A172 (cell line): ENCODE measurements around the genes DSCAML1, IL10RA and SMIM35.

GRCh38 chr11:117200333-117200637 lies 1.1 kb downstream of the TAGLN start:
- RAMPAGE, long total RNA = no peak

DNA sequence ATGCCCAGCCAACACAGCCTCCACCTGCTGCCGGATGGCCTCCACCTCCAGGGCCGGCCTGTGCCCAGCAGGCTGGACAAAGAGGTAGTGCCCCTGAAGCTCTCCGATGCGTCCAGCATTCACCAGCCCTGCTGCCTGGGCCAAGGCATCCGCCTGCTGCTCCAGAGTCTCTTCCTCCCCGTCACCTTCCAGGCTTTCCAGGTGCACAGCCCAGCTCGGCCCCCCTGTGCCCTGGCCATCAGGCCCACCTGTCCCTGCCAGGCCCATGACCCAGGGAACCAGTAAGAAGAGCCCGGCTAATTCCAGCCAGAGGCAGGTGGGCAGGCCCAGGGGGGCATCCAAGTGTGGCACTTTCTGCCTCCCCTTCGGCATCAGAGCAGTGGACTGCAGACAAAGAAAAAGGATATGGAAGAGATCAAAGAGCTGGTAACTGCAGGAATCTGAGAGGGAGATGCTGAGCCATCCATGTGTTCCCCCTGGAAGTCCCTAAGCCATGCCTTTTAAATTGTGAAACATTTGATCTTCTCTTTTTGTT lies 2.3 kb downstream of the PCSK7 start:
- RAMPAGE, long total RNA = no peak

GRCh38 chr11:117796591-117797531 lies at the start of gene DSCAML1:
TSS of gene DSCAML1 (minus strand) at chr11:117797216.
- RAMPAGE, long total RNA = no peak

DNA sequence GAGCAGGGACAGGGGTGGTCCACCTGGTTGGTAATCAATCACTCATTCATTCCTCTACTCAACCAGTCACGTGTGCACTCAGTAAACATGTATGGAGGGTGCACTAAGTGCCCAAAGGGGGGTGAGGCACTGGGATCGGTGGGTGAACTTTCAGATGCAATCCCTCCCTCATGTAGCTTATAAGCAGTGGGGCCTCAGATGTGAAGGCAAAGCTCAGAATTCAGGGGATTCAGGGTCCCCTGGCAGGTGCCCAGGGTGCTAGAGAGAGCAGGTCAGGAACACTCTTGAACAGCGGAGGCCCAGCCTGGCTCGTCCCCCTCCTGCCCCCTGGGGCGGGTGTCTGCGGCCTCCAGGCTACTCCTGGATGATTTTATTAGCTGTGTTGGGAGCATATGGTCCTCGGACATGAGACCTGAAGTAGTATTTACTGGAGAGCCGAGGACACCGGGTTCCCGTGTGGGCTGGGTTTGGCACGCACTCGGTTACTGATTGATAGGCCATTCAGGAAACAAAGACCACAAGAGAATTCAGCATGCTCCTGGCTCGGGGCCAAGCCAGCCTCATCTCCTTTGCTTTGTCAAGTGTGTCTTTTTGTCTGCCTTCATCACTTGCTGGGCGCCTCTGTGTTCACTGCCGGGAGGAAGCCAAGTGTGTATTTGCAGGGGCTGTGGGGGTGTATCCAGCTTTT lies 9.9 kb downstream of the FXYD2 start:
- RAMPAGE, long total RNA = no peak

- RAMPAGE, long total RNA = no peak
Measured at GRCh38 chr11:117817930-117818655, 6.5 kb downstream of the FXYD2 start.

- RAMPAGE, long total RNA = no peak
Measured at GRCh38 chr11:117907105-117907879, 21.9 kb downstream of the TMPRSS13 start.

DNA sequence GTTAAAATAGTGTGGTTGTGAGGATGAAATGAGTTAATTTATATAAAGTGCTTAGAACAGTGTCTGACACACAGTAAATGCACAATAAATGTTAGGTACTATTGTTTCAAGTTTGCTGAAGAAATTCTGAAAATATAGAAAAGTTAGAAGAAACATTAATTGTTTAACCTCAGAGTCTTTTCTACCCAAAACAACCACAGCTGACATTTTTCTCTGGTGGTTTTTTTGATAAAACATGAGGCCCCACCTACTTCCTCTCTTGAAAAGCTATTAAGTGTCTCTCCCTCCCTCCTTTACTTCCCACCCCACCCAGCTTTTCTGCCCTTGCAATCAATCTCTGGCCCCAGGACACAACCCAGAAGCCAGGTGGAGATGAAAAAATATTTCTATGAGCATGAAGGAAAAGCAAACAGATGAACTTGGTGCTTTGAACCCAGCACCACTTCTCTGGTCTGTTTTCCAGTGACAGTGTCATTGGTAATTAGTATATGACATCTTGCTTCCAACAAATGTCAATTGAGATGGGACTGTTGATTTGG lies 23.8 kb upstream of the TMPRSS13 start:
- RAMPAGE, long total RNA = no peak

DNA sequence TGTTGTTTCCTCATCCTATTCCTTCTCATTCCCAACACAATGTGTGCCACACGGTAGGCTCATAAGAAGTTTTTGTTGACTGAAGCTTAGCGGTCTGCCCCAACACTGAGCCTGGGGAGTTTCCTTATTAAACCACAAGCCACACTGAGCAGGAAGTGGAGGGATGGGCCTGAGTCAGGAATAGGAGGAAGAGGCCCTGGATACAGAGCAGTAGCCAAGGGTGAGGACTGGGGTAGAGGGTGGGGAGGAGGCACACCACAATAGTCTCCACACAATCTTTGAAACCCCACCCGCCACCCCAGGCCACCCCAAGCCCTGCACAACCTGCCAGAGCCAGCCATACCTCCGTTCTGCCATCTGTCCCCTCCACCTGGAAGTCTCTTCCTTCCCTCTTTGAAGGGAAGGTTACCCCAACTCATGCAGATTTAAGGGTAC lies 15.5 kb upstream of the IL10RA start:
- RAMPAGE, long total RNA = no peak

DNA sequence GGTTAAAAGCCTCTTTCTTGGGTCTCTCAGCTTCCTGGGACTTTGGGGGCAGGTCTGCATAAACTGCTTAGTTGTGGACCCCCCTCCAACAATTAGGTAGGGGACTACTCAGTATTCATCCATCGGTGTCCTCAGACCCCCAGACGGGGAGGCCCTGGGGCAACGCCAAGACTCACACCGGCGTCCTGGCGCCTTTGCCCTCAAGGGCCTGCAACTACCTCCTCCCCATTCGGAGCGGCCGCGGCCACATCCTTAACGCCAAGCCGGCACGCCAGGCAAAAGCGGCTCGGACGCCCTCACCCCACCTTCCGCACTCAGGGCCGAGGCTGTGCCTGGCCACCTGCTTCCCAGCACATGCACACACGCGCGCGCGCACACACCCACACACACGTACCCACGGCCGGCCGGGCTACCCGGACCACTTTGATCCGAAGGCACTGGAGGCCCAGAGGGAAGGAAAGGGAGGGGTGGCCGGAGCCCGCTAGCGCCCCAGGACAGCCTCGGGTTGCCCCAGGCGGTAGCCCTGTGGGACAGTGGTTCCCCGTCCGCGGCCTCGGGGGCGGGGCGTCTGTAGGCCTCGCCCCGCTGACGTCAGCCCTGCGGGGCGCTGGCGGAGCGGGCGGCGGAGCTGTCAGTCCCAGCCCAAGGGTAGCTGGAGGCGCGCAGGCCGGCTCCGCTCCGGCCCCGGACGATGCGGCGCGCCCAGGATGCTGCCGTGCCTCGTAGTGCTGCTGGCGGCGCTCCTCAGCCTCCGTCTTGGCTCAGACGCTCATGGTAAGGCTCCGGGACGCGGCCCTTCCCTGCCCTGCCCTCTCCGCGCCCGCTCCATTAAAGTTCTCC lies at the start of gene IL10RA:
Gene IL10RA (plus strand): TSS at position 634 of the 840 bp plus-strand sequence.
- RAMPAGE, long total RNA = no peak

- RAMPAGE, long total RNA = no peak
Measured at GRCh38 chr11:117989022-117989347, 2.8 kb downstream of the IL10RA start.

GRCh38 chr11:118006076-118006514 lies 19.9 kb downstream of the IL10RA start:
- RAMPAGE, long total RNA = no peak

- RAMPAGE, long total RNA = no peak
Measured at GRCh38 chr11:118007534-118008051, 21.4 kb downstream of the IL10RA start.

GRCh38 chr11:118086819-118087250 lies at the start of gene SMIM35:
TSS of gene SMIM35 (minus strand) at chr11:118086963.
- RAMPAGE, long total RNA = no peak

DNA sequence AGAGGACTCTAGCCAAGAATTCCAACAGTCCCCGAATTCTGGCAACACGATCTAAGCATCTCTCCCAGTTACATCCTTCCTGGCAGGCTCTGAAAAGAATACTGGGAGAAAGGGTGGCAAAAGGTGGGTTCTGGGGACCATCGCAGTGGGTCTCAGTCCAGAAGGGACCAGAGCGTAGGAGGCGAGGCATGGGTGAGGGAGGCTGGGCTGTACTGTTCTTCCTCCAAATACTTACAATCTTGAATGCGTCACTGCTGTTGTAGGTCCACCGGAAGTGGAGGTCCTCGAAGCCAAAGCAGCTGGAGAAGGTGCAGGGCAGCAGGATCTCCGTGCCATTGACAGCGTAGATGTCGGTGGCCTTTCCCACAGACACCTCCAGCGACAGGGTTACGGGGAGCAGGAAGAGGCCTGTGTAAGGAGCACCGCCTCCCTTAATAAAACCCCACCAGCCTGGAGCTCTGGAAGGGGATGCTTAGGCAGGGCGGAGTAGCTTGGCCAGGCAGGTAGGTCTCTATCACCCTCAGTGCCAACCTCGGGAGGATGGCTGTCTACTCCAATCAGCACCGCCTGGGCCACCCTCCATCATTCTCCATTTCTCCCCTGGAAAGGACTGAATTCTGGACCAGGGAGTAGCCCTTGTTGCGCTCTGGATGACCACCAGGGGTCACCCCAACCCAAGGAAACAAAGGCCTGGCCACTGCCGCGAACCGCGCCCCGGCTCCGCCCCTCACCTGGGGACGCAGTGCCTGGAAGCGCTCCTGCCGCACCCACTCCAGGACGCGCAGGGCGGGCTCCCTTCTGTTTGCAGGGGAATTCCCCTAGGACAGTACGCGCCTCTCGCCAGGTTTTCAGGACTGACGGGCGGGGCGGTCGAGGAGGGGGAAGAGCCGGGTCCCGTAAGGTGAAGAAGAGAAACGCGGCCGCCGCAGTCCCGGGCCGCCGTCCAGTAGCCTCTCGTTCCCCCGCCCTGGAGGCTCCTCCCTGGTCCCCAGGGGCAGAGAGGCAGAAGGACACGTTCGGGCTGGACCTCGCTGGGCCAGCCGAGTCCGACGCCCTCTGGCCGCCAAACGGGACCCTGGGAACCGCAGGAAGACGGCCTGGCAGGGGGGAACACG lies 7.4 kb downstream of the SCN4B start:
- RAMPAGE, long total RNA = no peak

- RAMPAGE, long total RNA = no peak
Measured at GRCh38 chr11:118156186-118156803, 3.7 kb upstream of the SCN4B start.

GRCh38 chr11:118215163-118215721 lies 9.6 kb downstream of the JAML start:
- RAMPAGE, long total RNA = no peak

- RAMPAGE, long total RNA = no peak
Measured at GRCh38 chr11:118231301-118231900, 6.6 kb upstream of the JAML start.

- RAMPAGE, long total RNA = no peak
Measured at GRCh38 chr11:118434988-118435834, 1.1 kb upstream of the KMT2A start.

DNA sequence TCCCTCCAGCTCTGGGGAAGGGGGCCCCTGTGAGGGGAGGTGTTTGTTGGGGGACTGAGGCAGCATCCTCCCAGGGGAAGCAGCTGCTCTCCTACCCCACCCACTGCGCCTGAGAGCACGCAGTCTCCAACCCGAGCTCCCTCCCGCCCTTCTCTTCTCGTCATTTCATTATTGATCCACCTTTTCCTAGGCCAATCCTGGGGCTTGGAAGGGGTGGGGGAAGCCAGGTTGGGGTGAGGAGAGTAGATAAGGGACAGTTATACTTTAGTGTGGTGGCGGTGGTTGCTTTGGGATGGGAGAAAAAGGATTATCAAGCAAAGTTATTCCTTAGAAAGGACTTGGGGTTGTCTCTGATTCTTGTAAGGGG lies 1.6 kb downstream of the KMT2A start:
- RAMPAGE, long total RNA = no peak

DNA sequence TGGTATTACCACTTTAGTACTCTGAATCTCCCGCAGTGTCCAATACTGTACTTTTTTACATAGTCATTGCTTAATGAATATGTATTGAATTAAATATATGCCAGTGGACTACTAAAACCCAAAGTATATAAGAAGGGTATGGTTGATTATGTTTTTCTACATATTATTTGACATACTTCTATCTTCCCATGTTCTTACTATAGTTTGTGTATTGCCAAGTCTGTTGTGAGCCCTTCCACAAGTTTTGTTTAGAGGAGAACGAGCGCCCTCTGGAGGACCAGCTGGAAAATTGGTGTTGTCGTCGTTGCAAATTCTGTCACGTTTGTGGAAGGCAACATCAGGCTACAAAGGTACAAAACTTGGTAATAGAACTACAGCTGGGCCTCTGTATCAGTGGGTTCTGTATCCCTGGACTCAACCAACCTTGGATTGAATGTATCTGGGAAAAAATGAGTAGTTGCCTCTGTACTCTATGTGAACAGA lies 38.8 kb upstream of the TTC36 start:
- RAMPAGE, long total RNA = no peak